ENCODE measurements around a stretch of chr7.

DNA sequence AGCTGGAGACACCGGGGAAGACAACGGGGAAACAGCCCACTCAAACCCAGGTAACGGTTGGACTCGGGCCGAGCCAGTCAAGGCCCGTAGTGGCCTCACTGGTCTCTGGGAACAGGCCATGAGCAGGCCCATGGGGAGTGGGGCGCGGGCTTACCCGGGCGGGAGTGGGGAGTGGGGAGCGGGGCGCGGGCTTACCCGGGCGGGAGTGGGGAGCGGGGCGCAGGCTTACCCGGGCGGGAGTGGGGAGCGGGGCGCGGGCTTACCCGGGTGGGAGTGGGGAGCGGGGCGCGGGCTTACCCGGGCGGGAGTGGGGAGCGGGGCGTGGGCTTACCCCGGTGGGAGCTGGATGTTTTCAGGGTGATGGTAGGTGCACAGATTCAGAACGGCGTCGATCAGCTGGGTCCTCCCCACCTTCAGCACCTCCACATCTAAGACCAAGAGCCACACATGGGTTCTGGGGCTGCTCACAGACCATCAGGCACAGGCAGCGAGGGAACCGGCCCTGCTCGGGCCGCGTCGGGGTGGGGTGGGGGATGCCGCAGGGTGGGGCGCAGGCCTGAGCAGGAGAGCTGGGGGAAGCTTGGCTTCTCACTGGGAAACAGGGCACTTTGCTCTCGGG lies 11.4 kb downstream of the INTS1 start:
- PRO-cap: no peak
CAGE:
- cytosol, long polyA plus RNA: no peak
- long polyA plus RNA: no peak
- nucleus, long polyA plus RNA: no peak

- PRO-cap: no peak
CAGE:
- cytosol, long polyA plus RNA: no peak
- long polyA plus RNA: no peak
- nucleus, long polyA plus RNA: no peak
Measured at GRCh38 chr7:1520465-1521124, 9.9 kb upstream of the MAFK start.

- PRO-cap: no peak
CAGE:
- cytosol, long polyA plus RNA: no peak
- long polyA plus RNA: no peak
- nucleus, long polyA plus RNA: no peak
Measured at GRCh38 chr7:1647298-1647717, 22.8 kb upstream of the ELFN1 start.

DNA sequence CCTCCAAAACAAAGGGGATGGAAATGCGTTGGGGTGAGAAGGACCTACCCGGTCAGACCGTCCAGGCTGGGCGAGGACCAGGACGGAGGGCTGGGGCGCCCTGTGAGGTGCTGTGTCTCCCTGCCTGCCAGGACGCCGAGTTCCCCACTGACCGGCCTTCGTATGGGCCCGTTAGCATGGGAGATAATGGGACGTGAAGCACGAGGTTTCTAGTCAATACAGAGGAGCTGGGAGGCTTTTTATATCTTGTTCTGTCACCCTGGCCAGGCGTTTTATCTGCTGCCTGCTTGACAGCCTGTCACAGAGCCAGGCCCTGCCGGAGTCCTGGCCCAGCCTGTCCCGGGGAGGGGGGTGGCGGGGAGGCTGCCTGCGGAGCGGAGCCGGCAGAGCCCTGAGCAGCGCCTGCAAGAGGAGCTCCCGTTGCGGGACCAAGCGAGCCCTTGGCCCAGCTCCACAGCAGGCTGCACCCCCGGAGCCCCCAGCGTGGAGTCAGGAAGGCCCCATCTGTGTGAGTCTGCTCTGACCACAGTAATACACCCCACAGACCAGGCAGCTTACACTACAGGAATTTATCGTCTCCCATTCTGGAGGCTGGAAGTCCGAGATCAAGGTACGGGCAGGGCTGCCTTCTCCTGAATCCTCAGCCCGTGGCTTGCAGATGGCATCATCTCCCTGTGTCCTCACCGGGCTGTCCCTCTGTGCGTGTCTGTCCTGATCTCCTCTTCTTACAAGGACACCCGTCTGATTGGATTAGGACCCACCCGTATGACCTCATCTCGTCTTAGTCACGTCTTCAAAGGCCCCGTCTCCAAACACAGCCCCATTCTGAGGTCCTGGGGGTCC lies 21.7 kb upstream of the ELFN1 start:
- PRO-cap: no peak
CAGE:
- cytosol, long polyA plus RNA: no peak
- long polyA plus RNA: no peak
- nucleus, long polyA plus RNA: no peak

GRCh38 chr7:1665112-1665561 lies 4.9 kb upstream of the ELFN1 start:
- PRO-cap: no peak
CAGE:
- cytosol, long polyA plus RNA: no peak
- long polyA plus RNA: no peak
- nucleus, long polyA plus RNA: no peak

DNA sequence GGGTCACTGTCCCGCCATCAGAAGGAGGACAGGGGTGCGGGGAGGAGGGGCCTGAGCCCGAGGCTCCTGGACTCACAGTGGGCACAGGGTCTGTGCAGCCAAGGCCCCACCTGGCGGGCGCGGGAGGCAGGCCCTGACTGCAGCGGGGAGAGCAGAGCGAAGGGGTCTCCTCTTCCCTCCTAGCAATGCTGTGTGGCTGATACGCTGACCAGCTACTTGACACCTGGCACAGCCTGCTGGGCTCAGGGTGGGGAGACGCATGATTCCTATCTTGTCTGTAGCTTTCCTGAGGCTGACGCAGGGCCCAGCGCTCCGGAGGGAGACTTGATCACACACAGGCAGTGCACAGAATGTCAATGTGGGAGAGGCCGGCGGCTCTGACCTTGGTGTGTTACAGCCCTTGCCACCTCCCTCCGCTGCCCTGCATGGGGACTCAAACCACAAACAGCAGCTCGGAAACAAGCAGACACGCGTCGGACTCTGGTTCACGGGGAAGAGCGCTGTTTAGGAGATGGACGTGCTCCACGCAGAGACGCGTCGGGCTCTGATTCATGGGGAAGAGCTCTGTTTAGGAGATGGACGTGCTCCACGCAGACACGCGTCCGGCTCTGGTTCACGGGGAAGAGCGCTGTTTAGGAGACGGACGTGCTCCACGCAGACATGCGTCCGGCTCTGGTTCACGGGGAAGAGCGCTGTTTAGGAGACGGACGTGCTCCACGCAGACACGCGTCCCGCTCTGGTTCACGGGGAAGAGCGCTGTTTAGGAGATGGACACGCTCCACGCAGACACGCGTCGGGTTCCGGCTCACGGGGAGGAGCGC lies 175.1 kb downstream of the ELFN1 start:
- PRO-cap: no peak
CAGE:
- cytosol, long polyA plus RNA: no peak
- long polyA plus RNA: no peak
- nucleus, long polyA plus RNA: no peak

DNA sequence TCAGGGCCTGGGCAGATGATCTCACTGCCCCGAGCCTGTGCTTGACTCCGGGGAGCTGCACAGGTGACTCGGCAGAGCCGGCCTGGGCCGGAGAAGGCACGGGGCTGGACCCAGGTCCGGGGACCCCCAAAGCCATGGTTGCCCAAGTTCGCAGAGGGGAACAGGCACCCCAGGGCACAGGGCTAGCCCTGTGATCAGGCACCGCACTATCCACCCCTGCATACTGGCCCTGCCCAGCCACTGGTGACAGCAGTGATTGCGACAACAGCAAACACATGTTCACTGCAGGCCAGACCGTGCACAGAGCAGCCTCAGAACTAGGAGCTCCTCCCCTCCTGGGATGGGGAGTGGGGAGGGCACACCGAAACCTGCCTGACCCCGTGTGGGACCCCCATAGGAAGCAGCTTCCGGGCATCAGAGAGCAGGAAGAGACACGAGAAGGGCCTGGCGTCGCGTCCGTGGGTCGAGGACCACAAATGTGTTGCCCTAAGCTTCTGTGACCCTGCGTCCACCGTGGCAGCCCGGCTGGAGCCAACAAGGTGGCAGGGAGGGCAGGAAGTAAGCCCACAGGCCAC lies 180.5 kb downstream of the ELFN1 start:
- PRO-cap: no peak
CAGE:
- cytosol, long polyA plus RNA: no peak
- long polyA plus RNA: no peak
- nucleus, long polyA plus RNA: no peak

GRCh38 chr7:1923682-1924134 lies 253.6 kb downstream of the ELFN1 start:
- PRO-cap: no peak
CAGE:
- cytosol, long polyA plus RNA: no peak
- long polyA plus RNA: no peak
- nucleus, long polyA plus RNA: no peak

DNA sequence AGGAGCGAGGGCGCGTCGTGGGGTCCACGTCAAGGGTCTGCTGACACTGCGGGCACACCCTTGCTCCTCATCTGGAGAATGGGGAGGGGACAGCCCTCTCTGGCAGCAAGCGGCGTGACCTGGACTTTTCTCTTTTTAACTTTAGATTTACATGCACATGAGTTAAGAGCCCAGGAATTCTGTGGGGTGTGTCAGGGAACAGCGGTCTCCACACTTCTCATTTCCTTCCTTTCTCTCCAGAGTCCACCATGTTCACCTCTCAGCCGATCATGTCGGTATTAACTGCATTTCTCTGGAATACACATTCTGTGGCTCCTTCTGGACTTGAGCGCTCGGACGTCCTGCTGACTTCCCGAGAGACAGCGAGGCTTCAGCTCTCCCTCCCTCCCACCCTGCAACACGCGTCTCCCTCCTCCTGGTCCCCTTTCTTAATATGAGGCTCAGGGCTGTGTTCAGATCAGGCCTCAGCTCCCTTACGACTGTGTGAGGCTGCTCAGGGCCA lies 261.2 kb downstream of the ELFN1 start:
- PRO-cap: no peak
CAGE:
- cytosol, long polyA plus RNA: no peak
- long polyA plus RNA: no peak
- nucleus, long polyA plus RNA: no peak

GRCh38 chr7:1999516-1999877 lies 233.2 kb downstream of the MAD1L1 start:
- PRO-cap: no peak
CAGE:
- cytosol, long polyA plus RNA: no peak
- long polyA plus RNA: no peak
- nucleus, long polyA plus RNA: no peak

GRCh38 chr7:2018567-2019249 lies 214.0 kb downstream of the MAD1L1 start:
- PRO-cap: no peak
CAGE:
- cytosol, long polyA plus RNA: no peak
- long polyA plus RNA: no peak
- nucleus, long polyA plus RNA: no peak

DNA sequence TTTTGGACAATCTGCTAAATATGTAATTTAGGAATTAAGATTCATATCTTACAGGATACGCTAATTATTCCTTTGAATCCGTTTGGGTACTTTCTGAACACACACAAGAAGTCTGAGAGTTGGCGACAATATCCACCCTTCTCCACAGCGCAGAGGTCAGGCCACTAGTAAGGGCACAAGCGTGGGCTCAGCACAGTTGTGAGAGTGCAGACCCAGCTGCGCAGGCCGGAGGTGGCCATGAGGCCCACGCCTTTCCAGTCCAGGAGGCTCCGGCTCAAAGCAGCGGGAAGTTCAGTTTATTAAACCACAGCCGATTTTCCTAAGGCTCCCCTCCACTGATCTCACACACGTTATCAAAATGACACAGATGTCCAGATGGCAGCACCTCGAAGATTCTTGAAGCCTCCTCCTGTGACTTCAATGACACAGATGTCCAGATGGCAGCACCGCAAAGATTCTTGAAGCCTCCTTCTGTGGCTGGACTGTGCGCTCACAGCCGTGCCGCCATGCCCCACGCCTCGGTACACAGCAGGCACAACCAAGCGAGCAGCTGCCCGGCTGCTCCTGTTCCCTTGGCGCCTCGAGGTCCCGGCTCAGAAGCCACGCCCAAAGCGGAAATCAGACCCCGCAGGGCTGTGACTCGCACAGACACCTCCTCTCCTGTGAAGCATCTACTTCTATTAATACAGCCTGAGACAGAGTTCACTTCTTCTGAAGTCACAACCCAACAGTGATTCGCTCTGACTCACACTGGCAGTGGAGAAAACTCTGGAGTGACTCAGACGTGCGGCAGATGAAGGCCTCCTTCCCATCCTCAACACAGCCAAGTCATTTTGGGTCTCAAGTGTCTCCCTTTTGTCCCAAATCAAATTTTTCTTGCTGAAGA lies 122.7 kb downstream of the MAD1L1 start:
- PRO-cap: no peak
CAGE:
- cytosol, long polyA plus RNA: no peak
- long polyA plus RNA: no peak
- nucleus, long polyA plus RNA: no peak

DNA sequence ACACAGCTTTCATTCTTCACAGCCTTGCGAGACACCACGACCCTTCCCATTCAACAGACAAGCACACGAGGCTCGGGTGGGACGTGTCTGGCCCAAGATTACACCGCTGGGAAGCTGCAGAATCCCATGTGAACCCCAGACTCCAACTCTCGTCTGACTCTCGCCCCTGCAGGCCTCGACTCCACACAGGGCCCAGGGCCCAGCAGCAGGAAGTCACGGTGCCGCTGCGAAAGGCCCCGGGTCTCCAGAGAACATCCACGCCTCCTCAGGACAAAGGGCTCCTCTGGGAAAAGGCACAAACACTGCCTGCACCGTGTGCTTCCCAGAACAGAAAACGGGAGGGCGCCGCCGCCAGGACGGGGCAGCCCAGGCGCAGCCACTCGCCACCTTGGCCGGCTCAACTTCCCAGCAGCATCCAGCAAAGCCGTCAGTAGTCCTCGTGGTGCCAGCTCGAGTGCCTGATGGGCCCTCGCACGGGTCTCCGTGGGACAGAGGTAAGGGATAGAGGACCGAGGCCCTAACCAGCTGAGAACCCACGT lies 60.5 kb downstream of the MAD1L1 start:
- PRO-cap: no peak
CAGE:
- cytosol, long polyA plus RNA: no peak
- long polyA plus RNA: no peak
- nucleus, long polyA plus RNA: no peak

DNA sequence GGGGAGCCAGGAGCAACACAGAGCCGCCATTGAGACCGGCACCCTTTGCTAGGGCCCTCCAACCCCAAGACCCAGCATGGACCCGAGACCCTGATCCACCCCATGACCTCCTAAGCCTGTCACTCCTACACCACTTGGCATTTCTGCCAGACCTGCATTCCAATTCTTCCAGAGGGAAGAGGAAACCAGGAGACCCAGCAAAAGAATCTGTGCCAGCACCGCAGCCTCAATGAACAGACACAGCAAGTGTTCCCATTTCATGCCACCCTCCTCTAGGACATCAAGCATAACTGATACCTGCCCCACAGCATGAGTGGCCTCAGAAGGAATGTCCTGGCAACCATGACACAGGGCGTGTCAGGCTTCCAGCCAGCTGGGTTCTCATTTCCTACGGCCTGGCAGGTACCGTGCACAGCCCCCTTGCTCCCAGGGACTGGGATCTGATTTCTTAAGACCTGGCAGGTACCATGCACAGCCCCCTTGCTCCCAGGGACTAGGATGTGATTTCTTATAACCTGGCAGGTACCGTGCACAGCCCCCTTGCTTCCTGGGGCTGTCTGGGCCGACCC lies 7.8 kb downstream of the MAD1L1 start:
- PRO-cap: no peak
CAGE:
- cytosol, long polyA plus RNA: no peak
- long polyA plus RNA: no peak
- nucleus, long polyA plus RNA: no peak

GRCh38 chr7:2231941-2232752 lies 598 bp downstream of the MAD1L1 start:
- PRO-cap: no peak
CAGE:
- cytosol, long polyA plus RNA: no peak
- long polyA plus RNA: no peak
- nucleus, long polyA plus RNA: no peak

DNA sequence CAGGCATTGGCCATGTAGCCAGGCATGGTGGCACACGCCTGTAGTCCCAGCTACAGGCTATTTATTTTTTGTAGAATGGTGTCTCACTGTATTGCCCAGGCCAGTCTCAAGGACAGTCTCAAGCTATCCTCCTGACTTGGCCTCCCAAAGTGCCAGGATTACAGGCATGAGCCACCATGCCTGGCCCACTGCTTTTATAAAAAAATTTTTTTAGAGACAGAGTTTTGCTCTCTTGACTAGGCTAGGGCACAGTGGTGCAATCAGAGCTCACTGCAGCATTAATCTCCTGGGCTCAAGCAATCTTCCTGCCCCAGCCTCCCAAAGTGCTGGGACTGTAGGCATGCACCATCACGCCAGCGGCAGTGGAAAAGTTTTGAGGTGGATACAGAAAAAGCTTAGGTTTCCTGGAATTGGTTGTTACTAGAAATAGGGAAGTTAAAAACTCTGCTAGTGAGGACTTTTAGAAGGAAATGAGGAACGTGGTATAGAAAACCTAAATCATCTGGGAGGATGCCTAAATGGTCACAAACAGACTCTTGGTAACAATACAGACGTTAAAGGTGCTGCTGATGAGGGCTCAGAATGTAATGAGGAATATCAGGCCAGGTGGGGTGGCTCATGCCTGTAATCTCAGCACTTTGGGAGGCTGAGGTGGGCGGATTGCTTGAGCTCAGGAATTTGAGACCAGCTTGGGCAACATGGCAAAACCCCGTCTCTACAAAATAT lies 10.9 kb upstream of the SNX8 start:
- PRO-cap: no peak
CAGE:
- cytosol, long polyA plus RNA: no peak
- long polyA plus RNA: no peak
- nucleus, long polyA plus RNA: no peak

DNA sequence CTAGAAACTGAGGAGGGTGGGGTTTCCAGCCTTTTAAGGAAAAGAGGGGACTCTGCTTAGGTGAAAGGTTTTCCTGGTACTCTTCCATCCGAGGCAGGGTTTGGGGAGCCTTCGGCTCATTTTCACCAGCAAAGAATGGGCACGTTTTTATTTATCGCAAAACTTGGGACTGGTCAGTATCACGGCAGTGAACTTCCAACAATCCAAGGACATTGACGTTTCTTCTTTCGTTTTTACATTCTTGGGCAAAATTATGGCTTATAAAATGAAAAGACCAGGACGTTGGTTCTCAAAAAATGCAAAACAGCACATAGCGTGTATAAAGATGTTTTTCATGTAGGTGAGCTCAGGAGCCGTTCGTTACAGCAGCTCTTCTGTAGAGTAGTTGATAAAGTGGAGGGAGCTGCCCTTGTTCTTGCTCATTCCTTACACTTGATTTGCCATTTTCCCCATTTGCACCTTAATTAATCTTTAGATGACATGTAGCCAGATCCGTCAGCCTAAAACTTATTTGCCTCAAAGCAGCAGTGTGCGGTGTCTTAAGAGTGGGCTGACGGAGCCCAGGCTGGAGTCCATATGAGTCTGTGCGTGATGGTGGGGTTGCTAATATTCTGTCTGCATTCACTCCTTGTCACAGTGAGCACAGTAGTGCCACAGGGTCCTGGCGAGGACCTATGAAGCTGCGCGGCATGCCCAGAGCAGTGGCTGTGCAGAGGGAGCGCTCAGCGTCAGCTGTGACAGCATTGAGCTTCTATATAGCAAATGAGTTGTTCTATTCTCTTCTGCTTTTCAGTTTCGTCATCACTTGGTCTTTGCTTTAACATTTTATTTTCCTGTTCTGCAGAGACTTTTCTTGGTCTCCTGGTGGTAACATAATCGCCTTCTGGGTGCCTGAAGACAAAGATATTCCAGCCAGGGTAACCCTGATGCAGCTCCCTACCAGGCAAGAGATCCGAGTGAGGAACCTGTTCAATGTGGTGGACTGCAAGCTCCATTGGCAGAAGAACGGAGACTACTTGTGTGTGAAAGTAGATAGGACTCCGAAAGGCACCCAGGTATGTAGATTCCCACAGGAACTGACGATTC lies 14.3 kb downstream of the EIF3B start:
- PRO-cap: no peak
CAGE:
- cytosol, long polyA plus RNA: no peak
- long polyA plus RNA: no peak
- nucleus, long polyA plus RNA: no peak

- PRO-cap: no peak
CAGE:
- cytosol, long polyA plus RNA: no peak
- long polyA plus RNA: no peak
- nucleus, long polyA plus RNA: no peak
Measured at GRCh38 chr7:2406446-2407205, 3.2 kb downstream of the CHST12 start.

DNA sequence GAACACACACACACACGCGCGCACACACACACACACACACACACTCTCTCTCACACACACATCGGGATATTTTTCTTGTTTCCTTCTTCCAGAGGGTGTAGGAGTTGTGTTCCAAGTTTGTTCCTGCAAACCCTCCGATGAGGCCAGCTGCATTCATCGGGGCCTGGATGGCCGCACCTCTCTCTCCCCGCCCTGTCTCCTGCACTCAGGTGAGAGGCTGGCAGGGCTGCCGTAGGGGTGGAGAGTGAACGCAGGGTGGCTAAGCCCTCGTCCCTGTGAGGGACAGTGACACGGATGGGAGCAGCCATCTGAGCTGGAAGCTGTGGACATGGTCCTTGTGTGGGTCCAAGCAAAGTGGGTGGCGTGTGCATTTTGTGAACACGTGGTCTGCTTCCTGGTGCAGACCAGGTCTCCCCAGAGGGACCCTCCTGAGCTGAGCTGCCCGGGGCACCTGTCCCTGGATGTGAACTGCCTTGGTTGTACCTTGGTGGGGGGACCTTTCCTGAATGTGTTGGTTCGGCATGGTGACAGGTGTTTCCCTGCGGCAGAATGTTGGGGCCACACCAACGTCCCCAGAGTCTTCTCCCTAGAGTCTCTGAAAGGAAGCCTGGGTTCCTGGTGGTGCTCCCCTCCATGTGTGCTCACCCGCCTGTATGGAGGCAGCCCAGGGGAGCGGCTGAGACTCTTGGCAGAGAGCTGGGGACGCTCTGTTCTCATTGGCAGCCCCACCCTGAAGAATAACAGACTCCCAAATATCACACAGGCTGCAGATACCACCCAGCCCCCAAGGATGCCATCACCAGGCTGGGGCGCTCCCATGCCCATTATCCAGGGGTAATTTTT lies 34.5 kb downstream of the CHST12 start:
- PRO-cap: no peak
CAGE:
- cytosol, long polyA plus RNA: no peak
- long polyA plus RNA: no peak
- nucleus, long polyA plus RNA: no peak

GRCh38 chr7:2469437-2469853 lies 6.8 kb downstream of the GRIFIN start:
- PRO-cap: no peak
CAGE:
- cytosol, long polyA plus RNA: no peak
- long polyA plus RNA: no peak
- nucleus, long polyA plus RNA: no peak